B cell (primary cell): ENCODE data around the genes SYT2 and ADIPOR1.

DNA sequence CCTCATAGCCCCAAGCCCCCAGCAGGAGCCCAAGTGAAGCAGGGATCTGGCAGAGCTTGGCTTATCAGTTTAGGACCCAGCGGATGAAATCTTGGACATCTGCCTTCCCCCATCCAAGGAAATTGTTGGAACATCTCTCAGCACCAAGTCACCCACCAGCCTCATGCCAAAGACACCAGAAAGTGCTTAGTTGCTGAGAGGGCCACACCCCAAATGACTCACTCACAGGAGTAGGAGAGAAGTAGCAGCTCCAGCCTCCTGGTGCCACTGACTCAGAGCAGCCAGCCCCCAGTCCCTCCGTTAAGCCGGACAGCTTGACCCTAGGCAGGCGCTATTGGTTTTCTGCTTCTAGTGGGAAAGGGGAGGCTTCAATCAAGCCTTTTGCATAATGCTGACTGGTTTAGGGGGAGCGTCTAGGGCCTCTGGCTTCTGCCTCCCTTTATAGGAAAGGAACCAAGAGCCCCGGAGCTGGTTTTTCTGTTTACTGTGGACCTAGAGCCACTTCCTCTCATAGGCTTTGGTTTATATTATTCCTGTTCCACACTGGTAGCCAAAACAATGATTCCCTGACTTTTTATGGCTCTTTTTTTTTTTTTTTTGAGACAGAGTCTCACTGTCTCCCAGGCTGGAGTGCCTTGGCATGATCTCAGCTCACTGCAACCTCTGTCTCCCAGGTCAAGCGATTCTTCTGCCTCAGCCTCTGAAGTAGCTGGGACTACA is 114.2 kb upstream of the IPO9 start:
- PRO-cap: no peak
- CAGE, long polyA plus RNA: no peak

DNA sequence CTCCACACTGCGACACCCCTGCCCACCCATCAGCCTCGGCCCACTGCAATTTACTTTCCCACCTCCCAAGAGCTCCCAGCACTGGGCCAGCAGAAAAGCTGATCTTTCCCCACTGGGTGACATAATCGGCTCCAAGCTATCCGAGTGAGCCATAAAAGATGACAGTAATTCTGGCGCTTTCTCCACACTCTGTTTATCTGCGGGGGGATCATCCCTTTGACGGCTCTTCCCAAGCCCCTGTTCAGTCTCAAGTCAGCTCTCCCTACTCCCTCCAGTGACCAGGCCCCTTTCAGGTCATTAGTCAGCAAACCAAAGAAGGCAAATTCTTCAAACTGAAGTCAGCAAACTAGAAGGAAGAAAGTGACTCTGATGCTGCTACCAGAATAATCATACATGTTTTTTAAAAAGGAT is 107.3 kb upstream of the IPO9 start:
- PRO-cap: no peak
- CAGE, long polyA plus RNA: no peak

GRCh38 chr1:201812801-201813454 is 16.0 kb upstream of the IPO9 start:
- PRO-cap: no peak
- CAGE, long polyA plus RNA: no peak

- PRO-cap: no peak
- CAGE, long polyA plus RNA: no peak
These were observed 21.0 kb downstream of the IPO9 start for GRCh38 chr1:201849662-201850613.

GRCh38 chr1:201912852-201913432 is 24.2 kb downstream of the SHISA4 start:
- PRO-cap: no peak
- CAGE, long polyA plus RNA: no peak

DNA sequence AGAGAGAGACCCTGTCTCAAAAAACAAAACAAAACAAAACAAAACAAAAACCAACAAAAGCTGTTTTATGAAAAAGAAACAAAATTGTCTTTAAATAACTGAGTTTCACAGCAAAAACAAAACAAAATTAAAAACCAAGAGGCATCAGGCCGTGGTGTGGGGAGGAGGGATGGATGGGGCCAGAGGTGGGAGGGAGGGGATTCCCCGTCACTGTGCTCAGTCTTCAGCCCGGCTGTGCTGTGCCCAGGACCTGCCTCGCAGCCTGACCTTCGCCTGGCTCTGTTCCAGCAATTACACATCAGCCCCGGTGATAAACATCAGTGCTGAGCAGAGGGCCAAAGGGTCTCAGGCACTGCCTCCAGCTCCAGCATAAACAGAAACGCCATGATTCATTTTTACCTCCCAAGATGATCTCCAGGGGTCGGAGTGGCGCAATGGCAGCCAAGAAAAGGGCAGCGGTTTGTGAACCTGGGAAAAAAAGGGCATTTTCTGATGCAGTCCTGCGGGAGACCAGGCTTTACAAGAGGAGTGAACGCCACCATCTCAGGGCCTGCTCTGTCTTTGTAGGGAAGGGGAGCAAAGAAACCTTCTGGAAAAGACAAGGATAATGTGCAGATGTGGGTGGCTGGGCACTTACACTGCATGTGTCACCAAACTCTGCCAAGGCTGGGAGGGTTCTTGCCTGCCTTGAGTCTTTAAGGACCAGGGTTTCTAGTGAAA is 28.0 kb downstream of the SHISA4 start:
- PRO-cap: no peak
- CAGE, long polyA plus RNA: no peak

DNA sequence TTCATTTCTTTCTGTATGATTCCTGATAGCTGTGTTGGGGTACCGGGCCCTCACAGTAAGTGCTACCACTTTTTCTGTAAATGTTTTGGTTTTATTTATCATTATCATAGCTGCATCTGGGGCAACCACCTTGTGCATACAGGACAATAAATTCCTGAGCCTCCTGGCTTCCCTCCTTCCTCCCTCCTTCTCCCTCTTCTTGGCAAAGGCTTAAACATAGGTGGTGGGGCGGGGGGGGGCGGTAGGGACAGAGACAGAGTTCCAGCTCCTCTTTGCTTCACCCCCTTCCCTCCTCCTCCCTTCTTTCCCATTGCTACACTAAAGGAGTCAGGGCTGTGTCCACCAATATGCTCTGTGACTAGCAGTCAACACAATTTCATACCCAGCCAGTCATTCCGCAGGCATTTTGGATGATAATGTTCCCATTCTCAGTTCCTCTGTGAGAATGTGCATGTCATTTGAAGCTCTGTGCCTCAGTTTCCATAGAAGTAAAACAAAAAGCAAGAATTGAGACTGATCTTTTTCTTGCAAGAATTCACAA is 1.8 kb downstream of the LMOD1 start:
- PRO-cap: no peak
- CAGE, long polyA plus RNA: no peak

DNA sequence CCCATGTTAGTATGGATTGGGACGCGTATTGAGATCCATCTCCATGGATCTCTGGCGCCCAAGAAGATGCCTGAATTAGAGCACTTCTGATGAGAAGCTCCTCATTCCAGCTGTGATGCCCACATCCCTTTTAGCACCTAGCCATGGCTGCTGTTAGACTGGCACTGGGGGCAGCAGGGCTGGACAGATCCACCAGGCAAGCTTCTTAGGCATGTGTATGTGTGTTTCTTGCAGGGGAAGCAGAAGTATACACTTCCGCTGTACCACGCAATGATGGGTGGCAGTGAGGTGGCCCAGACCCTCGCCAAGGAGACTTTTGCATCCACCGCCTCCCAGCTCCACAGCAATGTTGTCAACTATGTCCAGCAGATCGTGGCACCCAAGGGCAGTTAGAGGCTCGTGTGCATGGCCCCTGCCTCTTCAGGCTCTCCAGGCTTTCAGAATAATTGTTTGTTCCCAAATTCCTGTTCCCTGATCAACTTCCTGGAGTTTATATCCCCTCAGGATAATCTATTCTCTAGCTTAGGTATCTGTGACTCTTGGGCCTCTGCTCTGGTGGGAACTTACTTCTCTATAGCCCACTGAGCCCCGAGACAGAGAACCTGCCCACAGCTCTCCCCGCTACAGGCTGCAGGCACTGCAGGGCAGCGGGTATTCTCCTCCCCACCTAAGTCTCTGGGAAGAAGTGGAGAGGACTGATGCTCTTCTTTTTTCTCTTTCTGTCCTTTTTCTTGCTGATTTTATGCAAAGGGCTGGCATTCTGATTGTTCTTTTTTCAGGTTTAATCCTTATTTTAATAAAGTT is 4.9 kb upstream of the ELF3 start:
- PRO-cap: no peak
- CAGE, long polyA plus RNA: no peak

GRCh38 chr1:202009352-202009631 is 1.1 kb upstream of the ELF3 start:
- PRO-cap: no peak
- CAGE, long polyA plus RNA: no peak

DNA sequence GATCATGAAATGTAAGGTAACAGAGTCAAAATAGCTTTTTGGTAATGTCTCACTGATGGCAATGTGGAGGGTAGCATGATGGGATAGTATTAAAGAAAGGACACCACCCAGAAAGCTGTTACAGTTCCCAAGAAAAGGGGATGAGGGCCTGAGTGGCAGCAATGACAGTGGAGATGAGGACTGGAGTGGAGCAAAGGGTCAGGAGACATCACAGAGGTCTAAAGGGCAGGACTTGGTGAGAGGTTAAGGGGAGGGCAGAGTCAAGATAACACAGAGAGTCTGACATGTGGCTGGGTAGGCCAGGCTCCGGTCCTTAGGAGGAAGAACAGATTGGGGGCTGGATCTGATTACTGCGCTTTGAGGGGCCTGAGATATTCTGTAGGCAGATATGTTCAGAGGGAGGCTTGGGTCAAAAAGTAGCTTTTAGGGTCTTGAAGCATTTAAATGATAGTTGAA is 19.3 kb downstream of the ELF3 start:
- PRO-cap: no peak
- CAGE, long polyA plus RNA: no peak

GRCh38 chr1:202048977-202049524 is 38.7 kb downstream of the ELF3 start:
- PRO-cap: no peak
- CAGE, long polyA plus RNA: no peak

DNA sequence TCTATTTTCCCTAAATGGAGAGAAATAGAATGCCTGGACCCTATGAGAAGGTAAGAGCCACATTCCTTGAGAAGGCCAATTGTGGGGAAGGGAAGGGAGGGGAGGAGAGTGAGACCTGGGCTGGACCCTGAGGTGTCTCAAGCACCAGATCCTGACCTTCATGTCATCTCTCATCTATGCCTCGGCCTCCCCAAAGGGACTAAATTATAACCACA is 34.2 kb upstream of the GPR37L1 start:
- PRO-cap: no peak
- CAGE, long polyA plus RNA: no peak

DNA sequence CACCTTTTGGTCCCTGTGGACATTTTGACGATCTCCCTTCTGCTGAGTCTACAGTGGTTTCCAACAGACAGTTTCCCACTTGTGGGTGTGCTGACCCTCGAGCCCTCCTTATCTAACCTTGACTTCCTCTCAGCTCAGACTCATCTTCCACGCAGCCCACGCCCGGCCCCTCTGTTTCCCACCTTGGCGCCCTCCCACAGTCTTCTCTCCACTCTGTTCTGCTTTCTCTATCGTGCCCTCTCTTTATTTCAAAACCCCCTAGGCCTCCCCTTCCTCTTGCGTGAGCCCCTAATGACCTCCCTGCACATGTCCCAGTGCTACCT is 6.1 kb upstream of the ARL8A start:
- PRO-cap: no peak
- CAGE, long polyA plus RNA: no peak

DNA sequence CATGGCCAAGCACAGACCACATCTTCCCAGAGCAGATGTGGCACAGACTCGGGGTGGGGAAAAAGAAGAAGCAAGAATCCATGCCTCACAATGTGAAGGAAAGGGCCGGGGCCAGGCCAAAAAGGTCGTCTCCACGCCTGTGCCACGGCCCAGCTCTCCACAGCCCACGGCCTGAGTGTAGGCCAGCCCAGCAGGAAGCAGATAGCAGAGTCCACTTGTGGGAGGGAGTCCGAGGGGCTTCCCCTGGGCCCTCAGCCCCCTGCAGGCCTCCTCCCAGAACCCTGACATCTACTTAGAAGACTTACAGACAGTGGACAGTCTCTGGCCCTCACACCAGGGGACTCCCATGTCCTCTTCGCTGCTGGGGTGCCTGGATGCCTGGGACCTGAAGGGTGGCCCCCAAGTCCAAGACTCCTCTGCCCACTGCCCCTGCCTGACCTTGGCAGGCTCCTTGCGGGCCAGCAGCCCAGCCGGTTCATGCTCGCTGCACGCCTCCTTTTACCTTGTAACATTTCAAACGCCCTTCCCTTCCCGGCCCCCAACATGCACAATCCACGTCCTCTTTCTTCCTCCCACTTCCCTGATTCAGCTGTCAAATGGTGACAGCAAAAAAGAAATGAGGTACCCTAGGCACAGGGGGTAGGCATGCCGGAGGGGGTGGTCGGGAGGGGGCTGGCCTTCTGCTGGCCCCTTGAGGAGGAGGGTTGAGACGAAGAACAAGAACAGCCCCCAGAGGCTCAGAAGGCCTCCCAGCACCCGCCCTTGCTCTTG is 865 bp upstream of the PTPN7 start:
- PRO-cap: no peak
- CAGE, long polyA plus RNA: no peak

- PRO-cap: no peak
- CAGE, long polyA plus RNA: no peak
These were observed 1.7 kb upstream of the PTPN7 start for GRCh38 chr1:202161853-202162679.

DNA sequence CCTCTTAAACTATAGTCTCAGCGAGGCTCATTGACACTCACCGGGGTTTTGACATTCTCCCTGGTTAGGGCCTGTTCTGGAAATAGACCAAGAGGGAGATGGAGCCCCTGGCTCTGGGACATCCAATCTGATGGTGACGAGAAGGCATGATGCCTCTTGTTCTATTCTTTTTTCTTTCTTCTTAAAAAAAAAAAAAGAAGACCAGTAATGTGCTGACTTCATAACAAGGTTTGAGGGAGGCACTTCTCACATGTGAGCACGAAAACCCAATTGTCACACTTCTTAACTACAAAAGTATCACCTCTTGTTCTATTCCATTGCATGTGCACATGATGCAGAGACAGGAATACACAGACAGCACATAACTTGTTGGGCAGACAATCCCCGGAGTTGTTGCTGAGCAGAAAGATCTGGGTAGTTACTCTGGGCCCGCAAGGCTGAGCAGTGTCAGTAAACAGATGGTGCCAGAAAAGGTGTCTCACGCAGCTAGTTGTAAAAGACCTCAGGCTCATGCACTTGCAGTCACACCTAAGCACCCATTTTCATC is 3.9 kb downstream of the LGR6 start:
- PRO-cap: no peak
- CAGE, long polyA plus RNA: no peak

DNA sequence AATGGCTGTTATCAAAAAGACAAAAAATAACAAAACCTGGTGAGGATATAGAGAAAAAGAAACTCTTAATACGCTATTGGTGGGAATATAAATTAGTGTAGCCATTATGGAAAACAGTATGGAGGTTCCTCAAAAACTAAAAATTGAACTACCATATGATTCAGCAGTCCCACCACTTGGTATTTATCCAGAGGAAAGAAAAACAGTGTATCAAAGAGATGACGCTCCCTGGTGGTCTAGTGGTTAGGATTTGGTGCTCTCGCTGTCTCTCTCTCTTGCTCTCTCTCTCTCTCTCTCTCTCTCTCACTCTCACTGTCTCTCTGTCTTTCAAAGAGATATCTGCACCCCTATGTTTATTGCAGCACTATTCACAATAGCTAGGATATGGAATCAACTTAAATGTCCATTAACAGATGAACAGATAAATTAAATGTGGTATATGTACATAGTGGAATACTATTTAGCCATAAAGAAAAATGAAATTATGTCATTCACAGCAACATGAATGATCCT is 151.5 kb downstream of the PPP1R12B start:
- PRO-cap: unidirectional peak, plus-strand start at position 223 of the sequence
- CAGE, long polyA plus RNA: no peak

DNA sequence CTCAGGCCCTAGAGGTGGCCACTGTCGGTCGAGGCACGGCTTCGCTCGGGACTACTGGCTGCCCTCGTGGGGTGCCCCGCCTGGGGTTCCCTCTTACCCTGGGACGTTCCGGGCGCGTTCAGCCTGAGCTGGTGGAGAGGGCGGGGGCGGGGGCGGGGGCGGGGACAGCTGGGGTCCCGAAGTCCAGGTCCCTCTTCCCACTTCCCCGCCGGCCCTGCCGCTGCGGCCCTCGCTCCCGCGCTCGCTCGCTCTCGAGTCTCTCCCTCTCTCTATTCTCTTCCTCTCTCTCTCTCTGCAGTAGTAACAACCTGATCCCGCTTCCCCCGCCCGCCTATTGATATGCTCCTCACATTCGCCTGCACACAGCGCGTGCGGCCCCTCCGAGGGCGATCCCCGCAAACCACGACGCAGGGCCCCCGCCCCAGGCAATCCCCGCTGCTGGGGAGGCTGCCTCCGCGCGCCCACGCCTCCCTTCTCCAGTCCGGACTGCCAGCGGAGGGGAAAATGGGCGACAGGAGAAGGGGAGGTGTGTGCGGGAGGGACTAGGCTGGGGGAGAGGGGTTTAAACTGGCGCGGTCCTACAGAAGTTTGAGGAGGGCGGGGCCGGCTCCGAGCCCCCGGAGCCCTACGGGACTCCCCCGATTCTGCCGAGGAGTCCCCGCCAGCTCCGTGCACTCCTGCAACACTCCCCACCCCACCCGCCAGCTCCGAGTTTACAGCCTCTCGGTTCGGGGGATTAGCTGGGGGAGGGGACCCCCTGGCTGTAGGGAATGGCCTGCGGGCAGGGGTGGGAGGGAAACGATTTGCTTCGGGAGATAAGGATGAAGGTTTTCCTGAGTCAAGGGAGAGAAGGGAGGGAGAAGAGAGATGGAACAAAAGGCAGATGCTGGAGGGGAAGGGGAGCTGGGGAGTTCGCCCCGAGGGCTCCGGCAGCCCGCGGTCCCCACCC is 66.8 kb downstream of the SYT2 start:
- PRO-cap: no peak
- CAGE, long polyA plus RNA: no peak

DNA sequence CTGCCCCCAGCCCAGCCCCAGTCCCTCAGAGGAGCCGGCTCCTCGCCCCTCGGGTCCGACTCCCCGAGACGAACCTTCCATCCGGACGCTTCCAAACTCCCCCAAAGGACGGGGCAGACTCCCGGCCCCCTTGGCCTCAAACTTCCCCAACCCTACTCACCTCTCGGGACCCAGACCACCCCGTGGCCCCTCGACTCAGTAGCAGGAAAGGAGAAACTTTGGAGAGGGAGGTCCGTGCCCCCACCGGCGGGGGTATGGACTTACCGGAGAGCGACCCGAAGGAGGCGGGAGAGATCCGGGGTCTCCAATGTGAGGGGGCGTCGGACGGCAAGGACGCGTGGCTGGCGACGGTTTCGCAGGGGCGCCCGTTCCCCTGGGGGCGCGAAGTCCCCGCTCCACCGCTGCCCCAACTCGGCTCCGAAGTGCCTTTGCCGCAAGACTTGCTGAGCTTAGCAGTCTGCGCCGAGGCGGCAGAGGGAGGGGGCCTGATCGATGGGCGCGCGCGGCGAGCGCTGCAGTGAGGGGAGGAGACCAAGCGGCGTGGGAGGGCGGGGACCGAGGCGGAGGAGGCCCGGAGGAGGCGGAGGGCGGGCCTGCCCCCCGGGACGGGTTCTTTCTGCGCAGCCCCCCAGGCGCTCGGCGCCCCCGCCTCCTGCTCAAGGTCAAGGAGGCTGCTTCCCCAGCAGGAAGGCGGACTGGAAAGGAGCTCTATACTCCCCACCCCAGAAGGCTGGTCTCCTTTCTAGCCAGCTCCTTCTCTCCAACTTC is at the start of gene SYT2:
Gene SYT2, minus strand, starts transcription at position 461 of the 768 bp plus-strand sequence.
- PRO-cap: no peak
- CAGE, long polyA plus RNA: no peak

GRCh38 chr1:202957386-202958680 is at the start of gene ADIPOR1:
Gene ADIPOR1 (minus strand): TSS chr1:202958312.
- PRO-cap: bidirectional peak, plus-strand start at chr1:202957802, minus-strand start at chr1:202957662; bidirectional peak, plus-strand start at chr1:202957918, minus-strand start at chr1:202957914; bidirectional peak, plus-strand start at chr1:202958007, minus-strand start at chr1:202957984; bidirectional peak, plus-strand start at chr1:202958494, minus-strand start at chr1:202958280
- CAGE, long polyA plus RNA: start-site peak on the minus strand at chr1:202958249-202958291, 195 and 424 reads in 2 replicates